ENCODE measurements around a stretch of chr5.

DNA sequence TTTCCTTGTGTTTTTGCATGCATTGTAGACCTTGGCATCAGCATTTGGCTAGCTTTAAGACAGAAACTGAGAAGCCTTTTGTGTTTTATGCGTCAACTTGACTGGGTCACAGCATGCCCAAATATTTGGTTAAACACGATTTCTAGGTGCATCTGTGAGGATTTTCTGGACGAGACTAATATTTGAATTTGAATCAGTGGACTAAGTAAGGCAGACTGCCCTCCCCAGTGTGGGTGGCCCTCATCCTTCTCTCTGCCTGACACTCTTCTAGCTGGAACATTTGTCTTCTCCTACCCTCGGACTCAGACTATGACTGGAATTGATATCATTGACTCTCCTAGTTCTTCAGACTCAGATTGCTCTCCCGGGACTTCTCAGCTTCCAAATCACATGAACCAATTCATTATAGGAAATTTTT is 20.4 kb upstream of the GPX3 start:
- PRO-cap, result no peak

GRCh38 chr5:151029450-151029966 is 9.1 kb downstream of the GPX3 start:
- PRO-cap, result no peak

- PRO-cap, result no peak
These were observed 26.2 kb downstream of the TNIP1 start for GRCh38 chr5:151054520-151055051.

DNA sequence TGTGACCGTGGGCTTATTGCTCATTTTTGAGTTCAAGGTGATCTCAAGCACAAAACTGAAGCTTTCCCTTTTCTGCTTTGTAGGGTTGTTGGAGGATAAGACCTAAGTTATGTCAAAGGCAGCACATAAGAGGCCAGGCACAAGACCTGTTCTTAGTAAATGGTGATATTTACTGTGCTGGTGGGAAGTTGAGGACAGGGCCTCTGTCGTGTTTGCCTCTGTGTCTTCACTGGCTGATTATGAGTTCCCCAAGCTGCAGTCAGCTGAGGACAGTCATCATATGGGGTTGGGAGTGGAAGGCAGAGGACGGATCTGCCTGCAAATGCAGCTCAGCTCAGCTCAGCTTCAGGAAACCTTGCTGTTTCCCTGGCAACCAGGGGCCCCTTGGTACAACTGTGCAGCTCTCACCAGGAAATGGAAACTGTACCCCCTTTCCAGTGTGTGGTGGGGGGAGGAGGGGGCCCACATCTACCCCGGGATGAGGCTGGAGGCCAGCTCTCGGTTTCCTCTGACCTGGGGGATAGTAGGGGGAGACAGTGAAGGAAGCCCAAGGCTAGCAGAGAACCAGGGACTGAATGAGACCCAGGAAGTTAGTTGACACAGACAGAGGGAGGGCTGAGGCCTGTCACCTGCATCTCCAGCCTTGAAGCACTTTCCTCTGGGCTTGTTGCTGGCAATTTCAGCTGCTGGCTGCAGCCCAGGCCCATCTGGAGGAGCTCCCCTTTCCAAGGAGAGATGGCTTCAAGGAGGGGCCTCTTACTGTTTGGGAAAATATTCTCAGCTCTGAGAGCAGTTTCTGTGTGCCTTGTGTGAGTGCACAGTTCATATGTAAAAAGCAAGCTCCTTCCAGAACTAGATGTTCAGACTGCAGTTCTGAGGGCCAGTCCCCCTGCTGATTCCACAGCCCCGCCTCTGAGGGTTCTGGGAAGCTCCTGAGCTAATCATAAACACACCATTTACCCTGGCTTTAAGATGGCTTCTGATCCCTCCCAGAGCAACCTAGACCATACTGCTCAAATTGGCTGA is 7.0 kb downstream of the ANXA6 start:
- PRO-cap, result bidirectional peak, plus-strand start at position 281 of the sequence, minus-strand start at position 241 of the sequence

DNA sequence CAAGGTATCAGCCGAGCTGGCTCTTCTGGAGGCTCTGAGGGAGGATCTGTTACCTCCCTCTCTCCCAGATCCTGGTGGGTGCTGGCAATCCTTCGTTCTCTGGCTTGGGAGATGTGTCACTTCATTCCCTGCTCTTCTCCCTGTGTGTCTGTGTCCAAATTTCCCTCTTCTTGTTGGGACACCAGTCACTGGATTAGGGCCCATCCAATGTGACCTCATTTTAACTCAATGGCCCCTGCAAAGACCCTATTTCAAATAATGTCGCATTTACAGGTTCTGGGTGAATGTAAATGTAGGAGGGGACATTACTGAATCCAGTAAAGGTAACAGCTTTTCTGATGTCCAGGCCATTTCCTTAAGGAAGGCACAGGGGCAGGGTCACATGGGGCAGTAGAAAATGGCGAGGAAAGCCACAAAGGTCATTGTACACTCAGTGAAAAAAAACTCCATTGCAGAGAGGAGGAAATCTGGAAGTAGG is 6.3 kb downstream of the CCDC69 start:
- PRO-cap, result no peak

DNA sequence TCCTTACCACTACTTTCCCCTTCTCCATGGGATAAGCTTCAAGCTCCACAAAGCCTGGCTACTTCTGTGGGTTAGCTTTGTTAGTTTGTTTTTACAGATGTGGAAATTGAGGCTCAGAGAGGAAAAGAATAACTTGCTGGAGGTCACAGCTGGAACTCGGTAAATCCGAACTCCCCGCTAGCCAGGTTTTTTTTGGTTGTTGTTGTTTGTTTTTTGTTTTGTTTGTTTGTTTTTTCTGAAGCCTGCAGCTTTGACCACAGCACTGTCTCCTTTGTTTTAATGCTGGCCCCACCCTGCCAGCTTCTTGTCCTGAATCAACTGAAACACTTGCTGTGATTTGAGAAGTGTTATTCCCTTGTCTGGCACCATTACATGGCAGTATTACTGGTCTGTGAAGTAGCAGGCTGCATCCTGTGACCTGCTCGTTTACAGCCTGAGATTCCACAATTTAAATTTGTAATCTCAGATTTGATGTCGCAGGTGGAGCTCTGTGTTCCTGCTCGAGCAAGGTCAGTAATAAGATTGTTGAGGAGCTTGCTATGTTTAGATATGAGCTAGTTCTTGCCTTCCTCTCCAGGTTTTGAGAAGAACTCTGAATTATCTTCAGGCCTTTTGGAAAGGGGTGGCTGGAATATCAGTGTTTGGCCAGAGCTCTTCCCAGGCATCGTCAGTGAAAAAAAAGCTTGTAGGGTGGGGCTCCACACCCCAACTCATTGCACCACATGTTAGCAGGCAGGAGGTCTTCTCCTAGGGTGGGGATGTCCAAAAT is 1.5 kb upstream of the SLC36A2 start:
- PRO-cap, result no peak

DNA sequence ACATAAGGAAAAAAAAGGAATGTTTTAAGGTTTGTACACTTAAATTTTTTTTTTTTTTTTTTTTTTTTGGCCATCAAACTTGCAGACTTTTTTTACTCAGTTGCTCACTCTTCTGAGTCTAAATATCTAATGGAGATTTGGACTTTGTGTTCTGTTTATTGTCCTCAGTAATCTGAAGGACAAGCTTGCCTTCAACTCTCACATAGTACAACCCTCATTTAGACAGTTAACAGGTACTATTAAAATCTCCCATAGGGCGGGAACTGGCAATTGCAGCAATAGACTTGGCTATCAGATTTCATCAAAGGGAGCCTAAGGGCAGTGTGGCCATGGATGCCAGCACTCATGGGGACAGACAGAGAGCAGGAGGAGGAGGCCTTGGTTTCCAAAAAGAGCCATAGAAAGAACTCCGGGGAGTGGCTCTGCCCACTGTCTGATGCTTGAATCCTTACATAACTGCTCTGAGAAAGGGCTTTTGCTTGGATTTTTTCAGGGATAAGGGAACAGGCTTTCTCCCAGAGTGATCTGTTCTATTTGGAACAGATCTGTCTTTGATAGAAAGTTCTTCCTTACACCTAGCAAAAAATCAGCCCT is 6.7 kb downstream of the SLC36A1 start:
- PRO-cap, result no peak

DNA sequence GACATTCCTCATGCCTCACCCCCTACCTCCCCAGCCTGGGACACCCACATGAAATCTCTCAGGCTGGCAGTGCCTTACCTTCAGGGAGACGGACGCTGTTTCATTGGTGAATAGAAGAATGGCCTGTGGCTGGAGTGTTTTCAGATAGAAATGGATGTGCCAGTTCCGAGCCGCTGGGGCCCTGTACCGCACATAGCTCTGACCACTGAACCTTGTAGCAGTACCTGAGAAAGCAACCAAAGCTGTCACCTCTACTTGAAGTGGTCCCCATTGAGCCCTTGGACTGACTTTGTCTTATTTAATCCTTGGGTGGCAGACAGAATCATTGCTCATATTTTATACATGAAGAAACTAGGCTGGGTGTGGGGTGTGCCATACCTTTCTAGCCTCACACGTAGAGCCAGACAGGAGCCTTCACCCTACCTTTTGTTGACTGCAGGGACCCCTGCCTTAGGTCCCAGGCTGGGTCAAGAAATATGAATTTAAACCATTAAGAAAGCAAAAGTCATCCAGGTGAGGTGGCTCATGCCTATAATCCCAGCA is 70.2 kb downstream of the SLC36A1 start:
- PRO-cap, result no peak

- PRO-cap, result no peak
These were observed 21.1 kb downstream of the FAT2 start for GRCh38 chr5:151570066-151570387.

DNA sequence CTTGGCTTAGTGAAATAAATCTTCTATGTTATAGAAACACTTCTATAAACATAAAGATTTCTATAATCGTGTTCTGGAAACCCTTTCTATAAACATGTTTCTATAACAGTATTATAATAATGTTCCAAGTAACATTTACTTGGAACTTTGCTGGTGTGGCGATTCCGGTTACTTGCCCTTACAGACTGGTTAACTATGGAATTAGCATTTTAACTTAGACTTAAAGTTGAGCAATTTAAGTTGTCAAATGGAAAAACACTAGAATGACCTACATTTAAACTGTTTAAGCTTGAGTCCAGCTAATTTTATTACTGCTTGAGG is 1.8 kb downstream of the G3BP1 start:
- PRO-cap, result no peak

- PRO-cap, result no peak
These were observed 101.8 kb upstream of the GLRA1 start for GRCh38 chr5:152026360-152026948.

DNA sequence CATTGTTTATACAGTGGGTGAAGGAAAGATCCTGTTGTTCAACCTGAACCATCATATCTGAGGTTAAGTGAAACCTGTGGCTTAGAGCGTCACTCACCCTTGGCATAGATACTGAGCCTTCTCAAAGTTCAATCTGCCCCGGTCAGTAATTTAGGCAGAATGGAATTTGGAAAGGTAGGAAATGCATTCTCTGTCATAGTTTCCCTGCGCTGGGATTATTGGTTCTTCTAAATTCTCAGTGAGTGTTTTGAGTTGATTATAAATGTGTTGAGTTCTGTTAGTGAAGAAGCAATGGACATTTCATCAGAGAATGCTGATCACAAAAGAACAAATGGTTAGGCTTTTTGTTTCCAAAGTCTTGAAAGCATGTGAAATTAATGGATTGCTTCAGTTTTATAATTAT is 456.3 kb upstream of the NMUR2 start:
- PRO-cap, result no peak

DNA sequence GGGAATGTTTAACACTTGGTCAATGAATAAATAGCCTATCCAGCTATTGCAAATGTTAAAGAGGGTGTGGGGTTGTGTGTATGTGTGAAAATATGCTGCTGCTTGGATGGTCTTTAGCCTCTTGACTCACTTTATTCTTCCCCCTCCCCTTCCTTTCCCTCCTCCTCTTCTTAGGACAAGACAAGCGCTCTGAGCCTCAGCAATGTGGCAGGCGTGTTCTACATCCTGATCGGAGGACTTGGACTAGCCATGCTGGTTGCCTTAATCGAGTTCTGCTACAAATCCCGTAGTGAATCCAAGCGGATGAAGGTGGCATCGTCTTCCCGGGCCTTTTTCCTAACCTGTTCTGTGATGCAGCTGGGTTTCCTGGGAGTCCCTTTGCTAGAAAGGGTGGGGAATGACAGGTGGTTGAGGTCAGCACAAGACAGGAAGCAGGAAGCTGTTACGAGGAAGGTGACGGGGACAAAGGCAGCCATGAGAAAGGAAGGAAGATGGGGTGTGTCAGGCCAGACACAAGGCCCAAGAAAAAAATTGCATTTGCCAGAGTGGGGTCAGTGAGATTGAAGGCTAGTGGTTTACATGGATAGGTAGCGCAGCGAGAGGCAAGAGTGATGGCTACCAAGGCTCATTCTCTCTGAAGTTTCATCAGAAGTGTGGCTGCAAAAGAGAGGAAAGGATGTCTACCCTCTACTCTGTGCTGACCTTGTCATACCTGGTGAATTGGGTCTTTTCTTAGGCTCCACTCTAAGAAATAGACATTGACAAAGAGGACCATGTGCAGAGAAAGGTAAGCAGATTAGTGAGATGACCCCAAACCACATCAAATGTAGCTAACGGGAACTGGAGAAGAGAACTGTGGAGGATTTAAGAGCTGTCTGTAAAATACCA is 236.3 kb downstream of the FAM114A2 start:
- PRO-cap, result no peak

DNA sequence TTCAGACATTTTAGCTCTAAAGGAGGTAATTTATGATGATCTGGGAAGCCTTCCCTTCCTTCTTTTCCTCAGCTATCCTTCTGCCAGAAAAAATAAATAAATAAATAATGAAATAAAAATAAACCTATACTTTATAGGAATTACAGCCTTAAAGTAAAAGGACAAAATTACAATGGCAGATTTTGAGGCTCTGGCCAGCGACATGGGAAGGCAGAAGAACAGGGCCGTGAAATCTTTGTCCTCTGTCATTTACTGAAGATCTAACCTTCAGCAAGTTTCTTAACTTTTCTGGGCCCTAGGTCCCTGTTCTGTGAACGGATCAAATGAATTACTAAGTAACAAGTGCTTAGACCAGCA is 68.8 kb downstream of the FAM114A2 start:
- PRO-cap, result no peak

GRCh38 chr5:154026208-154026587 is 12.5 kb downstream of the FAM114A2 start:
- PRO-cap, result no peak

DNA sequence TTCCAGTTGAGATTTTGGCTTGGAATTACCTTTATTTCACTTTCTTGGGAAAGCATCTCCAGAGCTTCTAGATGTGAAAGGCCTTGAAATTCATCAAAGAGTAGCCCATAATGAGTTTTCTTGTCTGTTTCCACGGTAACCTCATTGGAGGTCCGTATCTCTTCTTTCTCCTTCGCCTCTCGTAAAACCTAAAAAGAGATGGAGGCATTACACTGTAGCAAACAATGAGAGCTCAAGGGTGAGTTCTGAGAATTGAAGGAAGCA is 11.6 kb downstream of the FAM114A2 start:
- PRO-cap, result no peak

- PRO-cap, result no peak
These were observed 10.6 kb downstream of the FAM114A2 start for GRCh38 chr5:154028053-154028547.

DNA sequence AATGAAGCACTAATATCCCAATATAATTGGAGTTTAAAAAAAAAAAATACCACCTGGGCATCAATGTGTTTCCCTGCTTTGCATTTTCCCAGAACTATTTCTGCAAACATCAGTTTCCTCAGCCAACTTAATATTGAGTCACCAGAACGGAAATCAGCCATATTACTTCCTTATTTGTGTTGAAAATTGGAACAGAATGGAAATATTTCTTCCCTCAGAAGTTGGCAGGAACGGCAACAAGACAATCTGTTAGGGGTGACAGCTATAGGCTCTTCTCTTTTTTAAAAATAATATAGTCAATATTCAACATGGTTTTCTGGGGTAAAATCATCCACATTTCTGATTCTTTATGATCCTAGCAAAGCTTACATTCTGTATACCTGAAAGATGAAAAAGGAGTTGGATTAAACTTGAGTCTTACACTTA is 4.0 kb downstream of the MFAP3 start:
- PRO-cap, result bidirectional peak, plus-strand start at position 217 of the sequence, minus-strand start at position 96 of the sequence

- PRO-cap, result bidirectional peak, plus-strand start at chr5:154190344, minus-strand start at chr5:154190159
These were observed 955 bp upstream of the GALNT10 start for GRCh38 chr5:154189300-154190256.

- PRO-cap, result no peak
These were observed 100.7 kb upstream of the LARP1 start for GRCh38 chr5:154654349-154654910.